M059J (cell line): ENCODE results near the genes CUEDC1, TSPOAP1 and GDPD1.

GRCh38 chr17:57940606-57941307 is 14.5 kb downstream of the CUEDC1 start:
- RAMPAGE, long total RNA, result no peak

- RAMPAGE, long total RNA, result no peak
These were observed 12.1 kb downstream of the CUEDC1 start for GRCh38 chr17:57943059-57943519.

DNA sequence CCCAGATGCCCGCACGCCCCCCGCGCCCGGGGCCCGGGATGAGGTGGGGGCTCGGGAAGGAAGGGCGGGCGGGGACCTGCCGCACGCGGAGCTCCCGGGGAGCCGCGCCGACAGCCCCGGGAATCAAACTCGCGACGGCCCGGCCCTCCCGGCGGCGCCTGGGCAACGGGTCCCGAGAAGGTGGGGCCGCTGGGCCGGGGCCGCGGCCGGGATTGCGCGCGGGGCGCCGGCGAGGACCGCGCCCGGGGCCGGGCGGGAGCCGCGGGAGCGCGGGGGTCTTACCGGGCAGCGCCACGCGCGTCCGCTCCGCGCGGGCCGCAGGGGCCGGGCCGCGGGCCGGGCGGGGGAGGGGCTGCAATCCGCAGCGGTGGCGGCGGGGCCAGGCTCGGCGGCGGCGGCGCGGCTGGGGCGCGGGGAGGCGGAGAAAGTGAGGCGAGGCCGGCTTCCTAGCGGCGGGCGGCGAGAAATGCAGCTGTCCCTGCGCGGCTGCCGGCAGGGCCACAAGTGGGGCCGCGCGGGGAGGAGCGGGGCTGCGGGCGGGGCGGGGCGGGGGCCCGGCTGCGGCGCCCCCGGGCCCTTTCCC is at the start of gene CUEDC1:
Gene CUEDC1 (minus strand): TSS at position 470 of the 583 bp plus-strand sequence.
- RAMPAGE, long total RNA, result no peak

DNA sequence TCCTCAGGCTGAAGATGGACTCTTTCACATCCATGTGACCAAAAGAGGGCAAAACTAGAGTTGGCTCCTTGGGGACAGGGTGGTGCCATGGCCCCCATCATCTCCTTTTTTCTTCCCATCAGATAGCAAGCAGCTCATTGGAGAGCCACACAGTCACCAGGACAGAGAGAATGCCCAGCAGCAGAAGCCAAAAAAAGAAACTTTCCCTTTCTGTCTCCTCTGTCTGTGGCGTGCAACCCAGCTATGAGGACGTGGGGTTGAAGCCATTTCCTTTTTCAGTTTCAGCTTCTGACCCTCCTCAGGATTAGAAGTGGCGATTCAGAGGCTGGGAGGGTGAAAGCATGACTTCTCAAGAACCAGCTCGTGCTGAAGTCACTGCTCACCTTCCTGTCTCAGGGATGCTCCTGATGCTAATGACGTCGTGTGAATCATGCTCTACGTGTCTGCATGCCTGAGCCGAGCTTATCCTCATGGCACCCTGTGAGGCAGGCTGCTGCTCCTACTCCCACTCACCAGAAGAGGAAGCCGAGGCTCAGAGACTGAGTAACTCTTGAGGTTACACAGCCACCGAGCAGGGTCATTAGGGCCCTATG is 5.8 kb upstream of the LPO start:
- RAMPAGE, long total RNA, result no peak

DNA sequence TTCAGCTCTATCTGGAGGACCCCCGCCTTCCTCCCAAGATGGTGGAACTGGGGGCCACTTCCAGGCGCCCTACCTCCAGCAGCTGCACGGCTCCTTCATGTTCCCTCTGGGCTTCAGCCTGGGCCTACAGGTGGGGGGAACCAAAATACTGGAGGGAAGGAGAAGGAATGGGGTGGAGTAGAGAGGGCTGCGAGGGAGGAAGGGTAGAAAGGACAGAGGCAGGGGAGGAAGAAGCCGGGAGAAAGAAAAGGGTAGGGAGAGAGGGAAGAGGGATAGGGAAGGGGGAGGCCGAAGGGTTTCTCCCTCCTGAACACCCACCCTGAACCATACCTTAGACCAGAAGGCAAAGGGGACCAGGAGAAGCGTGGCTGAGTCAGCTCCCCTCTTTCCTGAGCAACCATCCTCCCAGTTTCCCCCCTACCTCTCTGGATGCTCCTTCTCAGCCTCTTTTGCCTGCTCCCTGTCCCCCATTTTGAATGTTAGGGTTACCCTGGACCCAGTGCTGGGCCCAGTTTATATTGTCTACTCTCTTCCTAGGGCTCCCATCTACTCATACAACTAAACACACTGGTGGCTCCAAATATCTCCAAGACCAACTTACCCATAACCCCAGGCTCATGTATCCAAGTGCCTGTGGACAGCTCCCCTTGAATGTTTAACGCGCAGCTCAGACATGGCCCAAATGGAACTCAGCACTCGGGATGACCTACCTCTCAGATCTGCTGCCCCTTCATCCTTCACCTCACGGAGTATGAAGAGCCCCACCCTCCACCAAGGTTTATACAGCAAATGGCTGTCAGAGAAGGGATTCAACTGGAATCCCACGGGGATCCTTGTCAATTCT is 7.9 kb downstream of the TSPOAP1 start:
- RAMPAGE, long total RNA, result no peak

GRCh38 chr17:58328425-58329334 is at the start of gene TSPOAP1:
Gene TSPOAP1, minus strand, starts transcription at chr17:58328795.
- RAMPAGE, long total RNA, result no peak

GRCh38 chr17:58333750-58334349 is 5.3 kb upstream of the TSPOAP1 start:
- RAMPAGE, long total RNA, result no peak

DNA sequence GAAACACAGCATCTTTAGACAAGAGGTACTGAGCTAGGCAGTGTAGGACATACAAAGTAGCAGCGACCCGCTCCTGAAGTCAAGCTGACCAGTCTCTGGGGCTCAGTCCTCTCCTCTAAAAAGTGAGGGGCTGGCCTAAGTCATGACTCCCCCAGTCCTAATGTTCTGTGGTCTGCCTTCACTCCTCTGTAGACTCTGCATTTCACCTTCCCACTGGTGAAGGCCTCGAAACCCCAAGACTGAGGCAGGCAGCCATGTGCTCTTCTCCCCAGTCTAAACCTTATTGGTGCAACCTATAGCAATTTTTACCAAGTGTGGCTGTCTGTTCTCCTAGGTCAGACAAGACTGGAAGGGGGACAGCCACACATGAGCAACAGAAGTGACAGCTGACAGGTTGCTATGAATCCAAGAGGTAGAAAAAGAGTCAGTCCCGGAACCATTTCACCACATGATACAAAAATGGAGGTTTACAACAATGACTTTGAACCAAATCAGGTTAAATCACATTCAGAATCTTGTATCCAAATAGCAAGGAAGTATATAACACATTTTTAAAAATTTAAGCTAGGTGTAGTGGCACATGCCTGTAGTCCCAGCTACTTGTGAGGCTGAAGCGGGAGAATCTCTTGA is 11.5 kb upstream of the TSPOAP1 start:
- RAMPAGE, long total RNA, result no peak

- RAMPAGE, long total RNA, result no peak
These were observed 12.2 kb upstream of the SUPT4H1 start for GRCh38 chr17:58364152-58364669.

DNA sequence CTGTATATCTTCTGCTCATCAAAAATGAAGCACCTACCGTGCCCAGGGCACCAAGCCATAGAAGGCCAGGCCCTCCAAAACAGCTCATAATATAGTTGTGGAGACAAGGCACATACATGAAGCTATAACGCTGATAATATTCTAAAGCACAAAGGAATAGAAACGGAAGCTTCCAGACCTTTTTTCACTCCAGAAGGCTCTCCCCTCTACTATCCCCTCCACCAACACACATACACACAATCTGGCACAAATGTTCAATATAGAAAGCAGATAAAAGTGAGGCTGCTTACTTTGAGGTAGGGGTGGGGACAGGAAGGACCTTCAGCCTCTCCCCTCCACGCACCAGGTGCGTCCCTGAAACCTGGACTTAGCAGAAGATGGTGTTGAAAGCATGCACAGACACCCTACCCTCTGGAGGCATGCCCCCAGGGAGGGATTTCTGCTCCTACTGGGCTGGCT is 14.0 kb upstream of the SUPT4H1 start:
- RAMPAGE, long total RNA, result no peak

DNA sequence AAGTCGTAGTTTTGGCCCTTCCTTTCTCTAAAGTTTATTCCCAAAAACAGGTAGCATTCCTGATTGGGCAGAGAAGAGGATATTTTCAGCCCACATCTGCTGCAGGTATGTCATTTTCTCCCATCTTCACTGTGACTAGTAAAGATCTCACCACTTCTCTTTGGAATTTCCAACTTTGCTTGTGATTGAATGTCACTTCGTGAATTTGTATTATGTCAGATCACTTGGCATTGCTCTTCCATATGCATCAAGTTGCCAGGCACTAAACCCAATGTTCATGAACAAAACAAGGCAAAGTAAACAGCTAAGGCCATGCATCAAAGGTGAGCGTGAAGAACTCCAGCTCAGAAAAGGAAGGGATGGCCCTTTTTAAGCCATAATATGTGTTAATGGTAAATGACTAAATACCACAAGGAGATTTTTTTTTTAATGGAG is 1.6 kb downstream of the RNF43 start:
- RAMPAGE, long total RNA, result no peak

DNA sequence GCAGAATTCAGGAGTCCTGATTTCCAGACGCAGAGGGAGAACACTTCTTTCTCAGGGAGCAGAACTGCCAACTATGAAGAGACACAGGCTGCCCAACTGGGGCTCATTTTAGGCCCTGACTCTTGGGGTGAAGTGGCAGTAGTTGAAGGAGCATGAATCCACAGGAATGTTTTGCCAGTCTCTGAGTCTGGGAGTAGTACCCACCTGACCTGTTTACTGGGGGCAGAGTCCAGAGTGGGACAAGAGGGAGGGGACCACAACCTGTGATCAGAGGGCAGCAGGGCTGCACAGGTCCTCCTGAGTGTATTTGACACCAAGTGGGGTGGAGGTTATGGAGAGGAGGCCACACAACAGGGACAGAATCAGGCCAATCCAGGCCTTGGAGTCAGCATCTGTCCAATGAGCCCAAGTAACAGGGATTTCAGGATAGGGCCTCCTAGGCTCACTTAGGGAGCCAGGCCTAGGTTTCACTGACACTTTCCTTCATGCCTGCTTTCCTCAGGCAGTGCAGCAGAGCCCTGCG is 2.5 kb upstream of the MTMR4 start:
- RAMPAGE, long total RNA, result no peak

DNA sequence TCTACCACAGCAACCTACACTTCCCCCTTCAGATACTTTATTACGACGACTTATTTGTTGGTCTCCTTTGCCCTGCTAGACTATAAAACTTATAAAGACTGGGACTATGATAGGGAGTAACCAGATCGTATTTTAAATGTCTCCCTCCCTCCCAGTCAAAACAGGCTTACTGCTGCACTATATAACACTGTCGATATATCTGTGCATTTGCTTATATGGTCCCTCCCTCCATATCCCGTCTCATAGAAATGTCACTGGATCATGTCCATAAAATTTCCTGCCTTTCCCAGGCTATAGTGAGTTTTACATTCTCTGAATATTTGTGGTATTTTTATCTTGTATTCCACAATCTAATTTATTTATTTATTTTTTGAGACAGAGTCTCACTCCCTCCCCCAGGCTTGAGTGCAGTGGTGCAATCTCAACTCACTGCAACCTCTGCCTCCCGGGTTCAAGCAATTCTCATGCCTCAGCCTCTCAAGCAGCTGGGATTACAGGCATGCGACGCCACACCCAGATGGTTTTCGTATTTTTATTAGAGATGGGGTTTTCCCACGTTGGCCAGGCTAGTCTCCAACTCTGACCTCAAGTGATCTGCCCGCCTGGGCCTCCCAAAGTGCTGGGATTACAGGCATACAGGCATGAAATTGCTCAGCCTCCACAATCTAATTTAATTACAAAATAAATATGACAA is 13.0 kb downstream of the TRIM37 start:
- RAMPAGE, long total RNA, result no peak

DNA sequence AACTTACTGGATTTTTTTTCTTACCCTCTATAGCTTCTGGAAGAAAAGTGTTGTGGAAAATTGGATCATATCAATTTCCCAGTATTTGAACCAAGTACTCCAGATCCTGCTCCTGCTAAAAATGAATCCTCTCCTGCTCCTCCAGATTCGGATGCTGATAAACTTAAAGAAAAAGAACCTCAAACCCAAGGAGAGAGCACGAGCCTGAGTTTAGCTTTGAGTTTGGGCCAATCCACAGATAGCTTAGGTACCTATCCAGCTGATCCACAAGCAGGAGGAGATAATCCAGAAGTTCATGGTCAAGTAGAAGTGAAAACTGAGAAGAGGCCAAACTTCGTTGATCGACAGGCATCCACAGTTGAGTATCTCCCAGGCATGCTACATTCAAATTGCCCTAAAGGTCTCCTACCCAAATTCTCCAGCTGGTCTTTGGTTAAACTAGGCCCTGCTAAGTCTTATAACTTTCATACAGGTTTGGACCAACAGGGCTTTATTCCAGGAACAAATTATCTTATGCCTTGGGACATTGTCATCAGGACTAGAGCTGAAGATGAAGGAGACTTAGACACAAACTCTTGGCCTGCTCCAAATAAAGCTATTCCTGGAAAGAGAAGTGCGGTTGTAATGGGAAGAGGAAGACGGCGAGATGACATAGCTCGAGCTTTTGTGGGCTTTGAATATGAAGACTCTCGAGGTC is 3.0 kb downstream of the SMG8 start:
- RAMPAGE, long total RNA, result no peak

DNA sequence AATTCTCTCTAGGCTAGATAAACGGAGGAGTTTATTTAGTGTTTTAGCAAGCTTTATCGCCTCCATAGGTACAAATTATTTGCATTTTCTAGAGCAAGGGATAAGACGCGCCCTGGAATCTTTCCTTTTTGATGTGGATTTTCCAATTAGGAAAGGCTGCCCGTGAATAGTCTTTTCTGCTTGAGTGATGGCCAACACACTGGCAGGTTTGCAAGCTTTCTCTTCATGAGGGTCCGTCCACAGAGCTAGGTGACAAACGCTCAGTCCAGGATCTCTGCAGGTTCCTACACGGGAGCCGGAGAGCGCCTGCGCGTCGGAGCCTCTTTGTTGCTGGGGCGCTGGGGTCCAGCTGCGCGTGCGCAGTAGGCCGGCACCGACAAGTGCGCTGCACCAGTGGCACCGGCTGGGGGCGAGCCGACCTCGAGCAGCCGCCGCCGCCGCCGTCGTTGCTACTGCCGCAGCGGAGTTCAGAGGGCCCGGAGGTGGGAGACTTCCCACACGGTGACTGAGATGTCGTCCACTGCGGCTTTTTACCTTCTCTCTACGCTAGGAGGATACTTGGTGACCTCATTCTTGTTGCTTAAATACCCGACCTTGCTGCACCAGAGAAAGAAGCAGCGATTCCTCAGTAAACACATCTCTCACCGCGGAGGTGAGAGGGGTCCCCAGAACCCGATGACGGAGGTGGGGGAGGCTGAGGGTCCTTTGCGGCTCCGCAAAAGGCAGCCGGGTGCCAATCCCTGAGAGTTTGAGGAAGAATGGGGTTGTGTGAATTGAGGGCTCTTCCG is at the start of gene GDPD1:
Gene GDPD1 (plus strand): TSS at position 412 of the 788 bp plus-strand sequence.
- RAMPAGE, long total RNA, result no peak

DNA sequence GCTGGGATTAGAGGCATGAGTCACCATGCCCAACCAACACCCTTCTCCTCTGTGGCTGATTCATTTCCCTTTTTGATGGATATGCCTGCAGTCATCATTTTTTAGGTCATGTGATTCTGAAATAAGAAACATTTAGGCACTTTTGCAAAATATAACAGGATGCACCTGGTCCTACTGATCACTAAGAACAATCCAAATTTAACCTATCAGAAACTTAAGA is 43.9 kb upstream of the YPEL2 start:
- RAMPAGE, long total RNA, result no peak

- RAMPAGE, long total RNA, result no peak
These were observed 3.5 kb upstream of the YPEL2 start for GRCh38 chr17:59327881-59328455.

DNA sequence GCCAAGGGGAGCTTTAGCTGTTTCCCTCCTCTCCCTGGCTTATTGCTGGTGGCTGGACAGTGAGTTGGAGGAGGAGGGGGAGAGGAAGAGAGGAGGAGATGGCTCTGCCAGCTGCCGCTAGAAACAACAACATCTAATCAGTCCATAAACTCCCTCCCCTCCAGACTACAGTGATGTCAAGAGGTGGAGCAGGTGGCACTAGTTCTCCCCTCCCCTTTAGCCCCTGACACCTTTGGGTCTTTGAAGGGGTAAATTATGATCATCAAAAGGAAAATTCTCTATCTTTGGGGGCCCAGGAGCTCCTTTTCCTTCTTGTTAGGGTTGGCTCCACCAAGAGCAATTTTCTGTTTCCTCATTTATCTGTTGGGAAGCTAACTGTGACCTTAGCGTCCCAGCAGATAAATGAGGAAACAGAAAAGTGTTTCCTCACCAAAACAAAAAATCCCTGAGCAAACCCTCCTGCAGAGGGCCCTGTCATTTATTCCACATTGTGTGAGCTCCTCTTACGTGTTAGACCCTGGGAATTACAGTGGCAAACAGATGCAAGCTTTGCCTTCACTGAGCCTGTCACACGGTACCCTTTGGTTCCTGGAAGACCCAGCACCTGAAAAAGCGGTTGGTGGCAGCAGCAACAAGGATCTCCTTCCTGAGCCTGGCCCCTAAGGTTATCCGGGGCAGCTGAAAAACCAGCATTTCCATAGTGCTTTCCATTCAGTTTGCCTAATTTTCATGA is 34.5 kb downstream of the YPEL2 start:
- RAMPAGE, long total RNA, result no peak

DNA sequence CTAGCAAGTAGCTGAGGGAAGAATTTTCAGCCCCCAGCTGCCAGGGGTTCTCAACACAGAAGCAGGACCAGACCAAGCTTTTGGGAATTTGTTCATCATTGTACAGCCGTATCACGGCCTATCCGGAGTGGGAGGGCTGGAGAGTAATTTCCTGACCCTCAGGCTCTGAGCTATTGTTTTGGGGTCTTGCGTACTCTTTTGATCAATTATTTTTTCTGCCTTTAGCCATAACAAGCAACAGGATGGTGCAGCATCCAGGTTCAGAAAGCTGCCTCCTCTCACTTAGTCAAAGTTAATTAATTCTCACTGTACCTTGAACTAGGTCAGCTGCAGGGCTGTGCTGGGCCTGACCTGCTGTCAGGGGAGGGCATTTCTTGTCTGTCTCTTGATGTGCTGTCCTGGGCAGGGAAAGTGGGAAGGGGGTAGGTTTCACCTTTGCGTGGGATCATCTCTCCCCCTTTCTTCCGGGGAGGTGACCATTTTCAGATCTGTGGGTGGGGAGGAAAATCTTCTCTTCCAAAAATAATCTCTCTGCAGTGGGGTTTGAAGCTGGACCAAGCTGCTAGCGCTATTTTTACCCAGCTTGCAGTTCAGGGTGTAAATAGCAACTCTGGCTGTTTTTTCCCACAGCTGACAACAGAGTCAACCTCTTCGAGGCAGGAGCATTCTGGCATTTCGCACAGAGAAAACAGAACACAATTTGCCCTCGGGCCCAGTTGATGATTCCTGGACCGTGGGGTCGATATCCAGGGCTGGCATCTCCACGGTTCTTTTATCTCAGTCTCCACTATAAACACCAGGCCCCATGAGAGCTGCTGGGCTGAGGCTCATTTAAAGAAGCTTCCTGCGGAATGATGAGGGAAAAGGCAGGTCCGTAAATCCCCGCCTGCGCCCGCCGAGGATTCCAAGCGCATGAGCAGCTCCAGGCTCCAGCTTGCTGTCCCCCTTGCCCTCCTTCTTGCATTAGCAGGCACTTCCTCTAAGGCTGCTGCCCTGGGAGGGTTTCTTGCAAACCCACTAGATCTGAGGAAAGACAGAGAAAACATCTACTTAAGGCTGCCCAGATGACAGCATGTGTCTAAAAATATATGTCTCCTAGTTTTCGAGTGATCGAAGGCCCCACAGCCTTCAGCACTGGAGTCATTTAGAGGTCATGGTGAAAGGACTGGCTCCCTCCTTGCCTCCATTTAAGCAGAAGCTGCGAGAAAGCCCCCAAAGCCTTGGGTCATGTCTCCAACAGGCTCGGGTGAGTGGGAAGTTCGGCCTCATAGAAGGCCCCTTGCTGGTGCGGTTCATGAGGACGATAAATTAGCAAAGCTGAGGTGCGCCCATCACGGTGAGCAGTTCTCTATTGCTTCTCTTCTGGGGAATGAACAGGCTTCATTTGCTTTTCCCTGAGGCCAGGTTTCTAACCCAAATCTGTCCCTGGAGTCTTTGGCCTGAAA is 93.9 kb downstream of the YPEL2 start:
- RAMPAGE, long total RNA, result no peak

DNA sequence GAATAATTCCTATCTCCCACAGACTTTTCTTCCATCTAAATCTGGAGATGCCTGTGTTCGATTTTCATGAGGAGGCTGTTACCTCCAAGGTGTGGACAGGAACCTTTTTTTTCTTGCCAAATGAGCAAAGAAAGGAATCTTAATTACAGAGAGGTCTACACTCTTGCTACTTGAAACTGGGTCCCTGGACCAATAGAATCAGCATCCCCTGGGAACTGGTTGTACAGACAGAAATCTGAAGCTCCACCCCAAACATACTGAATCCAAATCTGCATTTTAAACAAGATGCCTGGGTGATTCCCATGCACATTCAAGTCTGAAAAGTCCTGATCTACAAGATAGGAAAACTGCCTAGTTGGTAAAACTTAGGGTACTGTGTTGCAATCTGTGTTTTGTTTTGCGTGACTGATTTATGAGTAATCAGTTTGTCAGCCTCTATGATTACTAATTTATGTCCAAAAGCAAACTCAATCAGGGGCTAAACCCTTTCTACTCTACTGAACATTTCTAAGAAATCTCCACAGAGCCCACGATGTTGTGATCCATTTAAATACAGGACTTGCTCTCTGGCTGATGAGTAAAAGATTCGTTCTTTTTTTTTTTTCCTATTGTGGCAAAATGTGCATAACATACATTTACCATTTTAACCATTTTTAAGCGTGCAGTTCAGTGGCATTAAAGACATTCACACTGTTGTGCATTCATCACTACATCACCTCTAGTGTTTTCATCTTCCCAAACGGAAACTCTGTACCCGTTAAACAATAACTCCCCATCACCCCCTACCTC is 103.8 kb downstream of the YPEL2 start:
- RAMPAGE, long total RNA, result no peak